ENCODE measurements around the genes DOP1A and CEP162.

- RRBS, 2 experiments: no CpG with 5 or more reads among the region's 11 CpGs
Measured at GRCh38 chr6:81754363-81754713, 1.9 kb upstream of the TENT5A start.

- RRBS, 2 experiments: no CpG with 5 or more reads among the region's 1 CpG
Measured at GRCh38 chr6:81774424-81774923, 22.0 kb upstream of the TENT5A start.

DNA sequence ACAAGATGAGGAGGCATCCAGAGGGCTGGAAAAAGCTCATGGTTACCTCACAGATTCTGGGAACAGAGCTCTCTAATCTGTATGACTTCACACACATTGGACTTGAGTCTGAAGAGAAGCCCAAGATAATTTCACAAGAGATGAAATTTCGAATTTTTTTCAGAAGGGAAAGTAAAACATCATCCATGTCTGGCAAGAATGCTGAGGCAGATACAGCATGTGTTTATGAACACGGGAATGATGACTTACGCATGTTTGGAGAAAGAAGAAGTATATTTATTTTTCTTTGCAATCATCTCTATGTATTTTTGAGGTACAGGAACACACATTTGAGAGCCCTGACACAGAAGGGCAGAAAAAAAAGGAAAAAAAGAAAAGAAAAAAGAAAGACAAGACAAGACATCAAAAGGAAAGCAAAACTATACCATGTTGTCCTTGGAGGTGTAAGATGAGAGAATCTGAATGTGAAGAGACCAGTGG lies 141.9 kb upstream of the TENT5A start:
- RRBS, 2 experiments: no CpG with 5 or more reads among the region's 3 CpGs

- RRBS, 2 experiments: no CpG with 5 or more reads among the region's 2 CpGs
Measured at GRCh38 chr6:82013970-82014267, 233.6 kb downstream of the IBTK start.

DNA sequence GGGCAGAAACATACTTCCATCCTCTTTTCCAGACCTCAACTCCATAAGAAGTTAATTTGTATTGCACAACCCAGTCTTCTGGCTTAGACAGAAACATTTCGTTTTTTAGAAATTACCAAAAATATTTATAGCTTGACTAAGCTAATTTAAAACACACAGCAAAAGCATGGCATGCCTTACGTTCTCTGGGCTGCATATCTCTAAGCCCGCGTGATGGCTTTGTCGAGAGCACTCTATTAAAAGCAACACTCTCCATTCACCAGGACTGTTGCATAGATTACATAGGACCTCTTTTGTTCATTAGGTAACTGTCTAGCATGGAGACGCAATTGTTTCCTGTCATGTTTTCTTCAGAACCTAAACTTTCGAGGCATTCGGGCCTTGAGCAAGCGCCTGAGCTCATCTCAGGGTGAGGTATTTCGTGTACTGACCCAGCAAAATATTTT lies 104.5 kb downstream of the IBTK start:
- RRBS, 2 experiments: no CpG with 5 or more reads among the region's 10 CpGs

- RRBS, 2 experiments: no CpG with 5 or more reads among the region's 6 CpGs
Measured at GRCh38 chr6:82144965-82145389, 102.6 kb downstream of the IBTK start.

GRCh38 chr6:82363139-82363579 lies 458 bp upstream of the TPBG start:
- RRBS, 2 experiments: no CpG with 5 or more reads among the region's 12 CpGs

GRCh38 chr6:82364991-82366148 lies 1.8 kb downstream of the TPBG start:
- RRBS, 2 experiments: 3% methylated on average over 9 of the region's 79 CpGs; no CpG with 5 or more reads in 1 of the 2 experiments

- RRBS, 2 experiments: 1 to 6% methylated on average over 43 to 45 of the region's 82 CpGs
Measured at GRCh38 chr6:83067216-83068537, at the start of gene DOP1A. TSS of gene DOP1A (plus strand) at chr6:83067671.

DNA sequence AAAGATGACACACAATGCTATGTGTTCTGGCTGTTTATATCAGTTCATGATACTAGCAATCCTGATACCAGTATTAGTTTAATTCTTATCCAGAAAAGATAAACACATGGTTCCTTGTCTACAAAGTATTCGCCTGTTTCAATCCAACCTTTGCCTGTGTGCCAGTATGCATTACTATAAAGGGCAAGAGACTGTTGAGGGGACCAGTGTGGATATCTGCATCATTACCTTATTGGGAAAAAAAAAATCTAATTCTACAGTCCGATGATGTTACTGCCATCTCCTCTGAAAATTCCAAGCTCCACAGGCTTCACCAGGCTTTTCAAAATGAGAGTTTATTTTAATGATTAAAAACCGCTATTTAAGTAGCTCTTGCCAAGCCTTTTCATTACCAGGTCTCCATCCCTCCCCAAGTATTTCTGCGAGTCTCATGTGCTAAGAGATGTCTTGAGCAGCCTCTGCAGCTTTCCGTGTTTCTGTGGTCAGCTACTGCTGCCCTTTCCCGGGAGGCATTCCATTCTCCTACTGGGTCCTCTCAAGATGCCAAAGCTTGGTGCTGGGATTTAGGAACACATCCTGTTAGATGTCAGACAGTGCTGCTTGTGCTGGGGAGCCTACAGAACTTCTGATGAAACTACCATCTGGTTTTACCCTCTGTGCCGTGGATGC lies 4.1 kb downstream of the RWDD2A start:
- RRBS, 2 experiments: no CpG with 5 or more reads among the region's 7 CpGs

DNA sequence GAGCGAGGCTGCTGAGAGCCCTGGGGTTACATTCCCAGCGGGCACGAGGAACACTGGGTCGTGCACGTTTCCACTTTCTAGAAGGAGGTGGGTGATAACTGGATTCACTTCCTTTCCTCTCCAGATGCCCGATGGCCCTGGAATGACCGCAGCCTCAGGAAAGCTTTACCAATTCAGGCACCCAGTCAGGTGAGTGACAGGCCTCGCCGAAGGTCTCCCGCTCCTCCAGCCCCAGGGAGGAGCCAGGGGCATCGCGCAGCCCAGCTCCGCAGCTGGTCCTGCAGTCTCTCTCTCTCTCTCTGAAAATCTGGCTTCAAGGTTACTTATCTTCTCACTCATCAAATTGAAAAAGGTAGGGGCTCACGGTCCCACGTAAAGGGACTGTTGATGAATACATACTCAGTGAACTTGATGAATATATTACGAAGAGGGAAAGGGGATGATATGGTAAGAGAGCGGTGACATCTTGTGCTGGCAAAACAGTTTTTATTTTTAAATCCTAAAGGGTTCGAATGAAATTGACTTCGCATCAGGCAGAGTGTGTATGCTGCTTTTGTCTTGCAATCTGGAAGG lies 899 bp downstream of the RIPPLY2 start:
- RRBS, 2 experiments: no CpG with 5 or more reads among the region's 19 CpGs

DNA sequence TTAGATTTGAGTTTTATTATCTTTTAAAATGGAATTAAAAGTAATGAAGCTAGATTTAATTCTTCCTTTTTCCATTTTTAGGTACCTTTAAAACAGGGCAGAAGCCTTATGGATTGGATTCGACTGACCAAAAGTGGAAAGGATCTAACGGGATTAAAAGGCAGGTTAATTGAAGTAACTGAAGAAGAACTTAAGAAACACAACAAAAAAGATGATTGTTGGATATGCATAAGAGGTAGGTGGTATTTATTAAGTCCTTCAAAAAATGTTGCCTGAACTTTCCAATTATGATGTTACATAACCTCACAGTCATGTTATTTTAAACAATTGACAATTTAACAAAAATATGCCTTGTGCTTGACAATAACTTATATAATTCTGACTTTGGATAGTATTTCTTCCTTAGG lies 4.6 kb downstream of the CYB5R4 start:
- RRBS, 2 experiments: no CpG with 5 or more reads among the region's 2 CpGs

GRCh38 chr6:83993029-83993419 lies 40.5 kb upstream of the MRAP2 start:
- RRBS, 2 experiments: no CpG with 5 or more reads among the region's 2 CpGs

GRCh38 chr6:84026332-84026730 lies 7.2 kb upstream of the MRAP2 start:
- RRBS, 2 experiments: no CpG with 5 or more reads among the region's 5 CpGs

DNA sequence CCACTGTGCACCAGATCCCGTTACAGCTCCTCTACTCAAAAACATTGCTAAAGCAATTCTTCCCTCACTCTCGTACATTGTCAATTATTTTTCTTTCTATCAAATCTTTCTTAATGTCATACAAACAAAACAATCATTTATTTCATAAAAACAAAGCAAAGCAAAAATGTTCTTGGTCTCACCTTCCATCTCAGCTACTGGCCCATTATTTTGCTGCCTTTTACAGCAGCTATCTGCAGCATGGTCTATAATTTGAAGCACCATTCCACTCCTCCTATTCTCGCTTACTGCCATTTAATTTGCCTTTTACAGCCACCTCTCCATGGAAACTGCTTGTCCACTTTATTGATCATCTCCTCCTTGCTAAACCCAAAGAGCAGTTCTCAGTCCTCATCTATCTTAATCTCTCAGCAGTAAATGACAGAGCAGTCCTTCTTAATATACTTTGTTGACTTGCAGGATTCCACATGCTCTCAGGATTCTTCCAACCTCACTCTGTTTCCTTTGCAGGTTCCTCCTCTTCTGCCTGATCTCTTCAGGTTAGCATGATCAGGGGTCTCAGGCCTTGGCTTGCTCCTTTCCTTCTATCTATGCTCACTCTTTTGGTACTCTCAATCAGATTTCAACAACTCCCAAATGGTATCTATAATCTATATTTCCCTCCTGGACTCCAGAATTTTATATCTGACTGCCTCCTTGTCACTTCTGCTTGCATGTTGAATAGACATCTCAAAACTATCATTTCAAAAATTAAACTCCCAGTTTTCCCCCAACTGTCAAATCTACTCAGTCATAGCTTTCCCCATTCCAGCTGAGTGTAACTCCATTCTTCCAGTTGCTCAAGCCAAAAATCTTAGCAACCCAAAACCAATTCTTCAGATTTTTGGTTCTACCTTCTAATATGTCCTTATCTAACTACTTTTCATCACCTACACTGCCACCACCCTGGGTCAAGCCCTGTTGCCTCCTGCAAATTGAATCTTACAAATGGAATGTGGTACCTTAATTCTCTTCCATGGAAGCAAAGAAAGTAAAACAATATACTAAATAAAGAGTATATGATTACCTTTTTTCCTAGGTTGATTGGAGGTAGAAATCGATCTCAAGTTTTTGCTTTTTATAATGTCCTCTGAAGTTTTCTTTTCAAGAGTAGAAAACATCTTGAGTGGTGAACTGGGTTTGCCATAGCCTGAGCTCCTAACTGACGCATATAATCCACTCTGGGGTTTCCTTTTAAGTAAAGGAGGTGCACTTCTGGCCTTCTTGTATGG lies 42.9 kb downstream of the CEP162 start:
- RRBS, 2 experiments: no CpG with 5 or more reads among the region's 5 CpGs

DNA sequence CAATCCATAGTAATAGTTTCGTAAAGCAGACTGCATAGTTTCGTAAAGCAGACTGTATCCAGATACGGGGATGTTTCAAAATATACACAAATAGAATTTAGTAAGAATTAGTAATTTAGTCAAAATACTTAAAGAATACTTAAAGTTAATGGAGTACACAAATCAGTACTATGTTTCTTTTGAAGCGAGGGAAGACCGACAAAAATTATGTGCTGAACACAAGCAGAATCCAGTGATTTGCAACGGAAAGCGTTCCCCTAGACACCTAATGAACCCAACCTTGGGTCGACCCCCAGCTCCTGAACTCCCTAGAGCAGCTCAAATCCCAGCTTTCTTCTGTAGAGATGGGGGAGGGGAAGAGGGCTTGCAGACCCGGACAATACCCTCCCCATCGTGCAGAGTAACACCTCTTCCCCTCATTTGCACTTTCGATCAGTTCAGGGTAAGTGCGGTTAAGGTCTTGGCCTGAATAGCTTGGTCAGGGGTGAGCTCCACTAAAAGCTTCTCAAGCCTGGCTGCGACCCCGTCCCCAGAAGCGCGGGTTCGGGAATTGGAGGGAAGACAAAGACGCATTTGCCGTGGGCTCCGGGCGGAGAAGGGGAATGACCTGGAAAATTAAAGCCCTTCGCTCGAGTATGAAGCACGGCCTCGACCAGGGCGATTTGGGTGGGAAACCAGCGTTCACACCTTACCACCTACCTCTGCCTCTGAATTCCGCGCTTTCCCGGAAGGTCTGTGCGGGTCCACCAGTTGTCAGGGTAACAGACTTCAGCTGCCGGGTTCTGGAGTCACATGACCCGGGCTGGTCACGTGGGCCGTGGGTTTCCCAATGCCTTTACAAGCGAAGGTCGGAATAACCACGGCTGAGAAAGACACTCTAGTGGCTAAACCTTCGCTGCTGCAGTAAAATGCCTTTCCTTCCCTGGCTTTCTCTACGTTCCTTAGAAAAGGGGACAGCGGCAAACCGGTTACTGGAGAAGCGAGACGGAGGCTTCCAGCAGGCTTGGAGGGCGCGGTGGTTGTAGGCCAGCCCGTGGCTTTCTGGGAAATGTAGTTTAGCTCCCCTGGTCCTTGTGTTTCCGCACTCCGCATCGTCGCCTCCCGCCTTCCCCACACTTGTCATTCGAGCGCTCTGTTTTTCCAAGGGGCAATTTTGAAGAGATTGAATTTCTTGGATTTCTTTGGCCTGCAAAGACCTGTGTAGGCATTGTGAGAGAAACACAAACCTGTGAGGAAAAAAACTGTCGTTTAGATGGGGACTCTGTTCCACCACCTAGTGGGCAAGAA lies at the start of gene CEP162:
Gene CEP162 (minus strand): TSS at position 763 of the 1,287 bp plus-strand sequence.
- RRBS, 2 experiments: 0 to 16% methylated on average over 1 of the region's 55 CpGs

GRCh38 chr6:84583702-84584172 lies 180.7 kb downstream of the TBX18 start:
- RRBS, 2 experiments: no CpG with 5 or more reads among the region's 5 CpGs

DNA sequence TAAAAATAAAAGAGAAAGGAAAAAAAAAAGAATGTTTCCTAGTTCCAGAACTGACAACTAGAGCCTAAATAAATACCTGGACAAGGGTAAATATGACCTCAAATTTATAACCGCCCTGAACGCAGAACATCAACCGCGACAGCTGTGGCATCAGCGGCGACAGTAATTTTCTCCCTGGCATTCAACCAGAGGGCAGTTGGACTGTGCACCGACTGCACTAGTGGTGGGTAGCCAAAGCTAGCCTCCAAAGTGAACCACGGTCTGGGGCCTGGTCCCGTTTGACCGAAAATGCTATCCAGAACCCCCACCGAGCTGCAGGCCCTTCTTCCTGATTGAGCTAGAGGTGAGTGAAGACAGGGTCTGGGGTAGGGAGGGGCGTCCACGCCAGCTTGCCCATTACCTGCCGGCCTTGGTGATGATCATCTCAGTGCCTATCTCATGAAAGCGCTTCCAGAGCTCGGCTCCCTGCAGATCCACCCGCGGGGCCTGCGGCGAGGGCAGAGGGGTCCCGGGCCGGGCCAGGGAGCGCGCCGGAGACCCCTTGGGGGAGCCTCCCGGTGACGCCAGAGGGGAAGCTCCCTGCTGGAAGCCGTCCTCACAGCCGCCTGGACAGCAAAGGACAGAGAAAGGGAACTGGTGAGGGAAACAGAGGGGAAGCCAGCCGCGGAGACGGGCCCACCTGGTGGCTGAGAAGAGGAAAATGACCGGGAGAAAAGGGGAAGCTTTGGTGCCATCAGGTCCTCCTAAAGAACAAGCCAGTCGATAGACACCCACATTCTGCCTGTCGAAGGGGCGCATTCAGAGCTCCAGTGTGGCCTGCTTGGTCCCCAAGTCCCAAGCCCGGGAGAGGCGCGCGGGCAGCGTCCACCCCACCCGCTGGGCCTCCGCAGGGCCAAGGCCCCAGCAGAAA lies 2.0 kb downstream of the TBX18 start:
- RRBS, 2 experiments: 49 to 50% methylated on average over 11 to 12 of the region's 43 CpGs

GRCh38 chr6:84766939-84767649 lies 2.7 kb upstream of the TBX18 start:
- RRBS, 2 experiments: no CpG with 5 or more reads among the region's 39 CpGs